UCH-1 (cell line): ENCODE measurements around a stretch of chr3.

GRCh38 chr3:124970299-124970948 lies 35.9 kb upstream of the MUC13 start:
- RRBS = 100% methylated on average over 2 of the region's 15 CpGs

- RRBS = 3% methylated on average over 2 of the region's 5 CpGs
Measured at GRCh38 chr3:125062731-125063199, 7.0 kb upstream of the HEG1 start.

DNA sequence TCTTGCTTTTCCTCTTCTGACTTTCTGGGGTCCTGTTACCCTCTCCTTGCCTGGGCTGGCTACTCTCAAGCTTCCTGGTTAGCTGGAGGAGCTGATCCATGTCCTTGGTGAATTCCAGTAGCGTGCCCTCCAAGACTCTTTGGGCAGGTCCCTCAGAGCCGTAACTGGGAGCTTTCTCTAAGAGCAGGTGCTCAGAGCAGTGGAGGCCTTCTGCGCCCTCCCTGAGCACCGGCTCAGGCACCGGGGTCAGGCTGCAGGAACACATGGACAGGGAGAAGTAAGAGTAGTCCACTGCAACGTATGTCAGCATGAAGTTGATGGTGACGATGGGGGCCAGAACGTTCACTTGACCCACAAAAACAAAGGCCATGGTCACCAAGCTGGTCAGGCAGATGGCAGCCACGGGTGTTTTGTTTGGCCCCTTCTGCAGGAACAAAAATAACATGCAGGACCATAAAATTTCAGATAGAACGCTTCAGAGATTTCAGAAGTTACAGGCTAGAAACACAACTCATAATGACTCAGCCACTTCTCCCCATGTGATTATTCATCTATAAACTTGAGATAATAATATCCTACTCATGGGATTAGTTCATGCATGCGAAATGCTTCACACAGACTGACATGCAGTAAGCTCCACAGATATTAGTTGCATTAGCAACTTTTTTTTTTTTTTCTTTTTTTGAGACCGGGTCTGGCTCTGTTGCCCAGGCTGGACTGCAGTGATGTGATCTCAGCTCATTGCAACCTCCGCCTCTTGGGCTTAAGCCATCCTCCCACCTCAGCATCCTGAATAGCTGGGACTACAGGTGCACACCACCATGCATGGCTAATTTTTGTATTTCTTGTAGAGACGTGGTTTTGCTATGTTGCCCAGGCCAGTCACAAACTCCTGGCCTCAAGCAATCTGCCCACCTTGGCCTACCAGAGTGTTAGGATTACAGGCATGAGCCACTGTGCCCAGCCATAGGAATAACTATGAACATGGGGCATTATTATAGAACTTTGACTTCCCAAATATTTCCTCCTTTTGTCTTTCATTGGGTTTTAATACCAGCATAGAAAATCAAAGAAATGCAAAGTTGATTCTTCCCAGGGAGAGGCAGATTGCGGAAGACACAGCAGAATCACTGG lies 52.3 kb upstream of the HEG1 start:
- RRBS = no CpG with 5 or more reads among the region's 15 CpGs

DNA sequence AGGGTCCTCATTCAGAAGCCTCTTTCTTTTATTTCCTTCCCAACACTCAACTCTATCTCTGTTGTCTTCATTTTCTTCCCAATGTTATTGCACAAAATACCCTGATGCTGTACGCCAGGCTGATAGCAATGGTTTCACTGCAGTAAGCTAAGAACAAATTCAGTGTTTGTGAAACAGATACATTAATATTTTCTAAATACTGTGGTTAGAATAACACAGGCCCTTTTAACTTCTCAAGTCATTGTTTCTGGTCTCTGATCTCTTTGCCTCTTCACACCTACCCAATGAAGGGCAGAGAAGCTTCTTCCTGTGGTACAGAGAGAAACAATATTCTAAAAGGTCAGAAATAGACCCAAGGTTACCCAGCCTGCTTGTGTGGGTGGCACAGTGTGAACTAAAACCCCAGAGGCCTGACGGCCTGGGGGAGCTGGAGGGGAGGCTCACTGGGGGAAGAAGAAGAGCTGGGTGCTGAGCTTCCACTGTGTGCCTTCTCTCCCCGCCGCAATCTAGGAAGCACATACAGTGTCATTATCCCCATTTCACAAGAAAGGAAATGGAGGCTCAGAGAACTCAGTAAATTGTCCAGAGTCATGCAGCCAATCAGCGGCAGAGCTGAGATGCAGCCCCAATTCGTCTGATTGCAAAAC lies 63.9 kb upstream of the HEG1 start:
- RRBS = no CpG with 5 or more reads among the region's 6 CpGs

DNA sequence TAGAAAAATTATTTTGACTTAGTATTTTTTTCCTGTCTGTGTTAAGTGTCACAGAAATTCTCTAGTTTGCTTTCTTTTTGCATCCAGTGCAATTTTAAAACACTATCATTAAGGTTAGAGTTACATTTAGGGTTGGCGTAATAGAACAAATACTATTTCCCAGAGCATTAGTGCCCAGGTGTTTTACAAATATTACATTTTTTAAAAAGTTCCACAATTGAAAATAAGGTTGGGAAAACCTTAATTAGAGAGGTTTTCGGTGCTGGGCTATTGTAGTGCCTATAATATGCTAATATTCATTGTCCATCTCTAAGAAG lies 68.9 kb upstream of the HEG1 start:
- RRBS = no CpG with 5 or more reads among the region's 2 CpGs

DNA sequence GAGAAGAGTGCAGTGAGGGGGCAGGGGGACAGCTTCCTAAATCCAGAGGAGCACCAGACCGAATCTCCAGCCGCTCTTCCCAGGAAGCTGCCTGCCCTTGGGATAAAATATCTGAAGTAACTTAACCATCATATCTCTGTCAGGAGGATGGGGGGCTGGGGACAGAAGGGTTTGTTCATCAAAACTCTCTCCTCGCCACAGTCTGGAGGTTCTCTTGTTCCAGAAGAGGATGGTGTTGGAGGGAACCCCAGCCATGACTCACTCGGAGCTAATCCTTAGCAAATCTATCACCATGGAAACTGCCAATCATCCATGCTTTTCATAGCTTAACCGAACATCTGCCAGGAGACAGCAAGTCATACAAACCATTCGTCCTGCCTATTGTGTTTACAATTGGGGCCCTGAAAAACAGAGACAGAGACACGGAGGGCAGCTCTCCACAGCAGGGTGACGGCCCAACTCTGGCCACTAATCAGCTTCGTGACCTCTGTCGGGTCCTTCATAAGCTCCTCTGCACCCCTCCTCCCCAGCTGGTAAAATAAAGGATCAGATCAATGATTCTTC lies 73.7 kb upstream of the HEG1 start:
- RRBS = no CpG with 5 or more reads among the region's 10 CpGs

GRCh38 chr3:125155782-125156393 lies 56.7 kb downstream of the SLC12A8 start:
- RRBS = no CpG with 5 or more reads among the region's 11 CpGs

GRCh38 chr3:125219189-125219996 lies 6.8 kb upstream of the SLC12A8 start:
- RRBS = no CpG with 5 or more reads among the region's 9 CpGs

GRCh38 chr3:125356286-125356647 lies 18.9 kb downstream of the ZNF148 start:
- RRBS = no CpG with 5 or more reads among the region's 1 CpG

DNA sequence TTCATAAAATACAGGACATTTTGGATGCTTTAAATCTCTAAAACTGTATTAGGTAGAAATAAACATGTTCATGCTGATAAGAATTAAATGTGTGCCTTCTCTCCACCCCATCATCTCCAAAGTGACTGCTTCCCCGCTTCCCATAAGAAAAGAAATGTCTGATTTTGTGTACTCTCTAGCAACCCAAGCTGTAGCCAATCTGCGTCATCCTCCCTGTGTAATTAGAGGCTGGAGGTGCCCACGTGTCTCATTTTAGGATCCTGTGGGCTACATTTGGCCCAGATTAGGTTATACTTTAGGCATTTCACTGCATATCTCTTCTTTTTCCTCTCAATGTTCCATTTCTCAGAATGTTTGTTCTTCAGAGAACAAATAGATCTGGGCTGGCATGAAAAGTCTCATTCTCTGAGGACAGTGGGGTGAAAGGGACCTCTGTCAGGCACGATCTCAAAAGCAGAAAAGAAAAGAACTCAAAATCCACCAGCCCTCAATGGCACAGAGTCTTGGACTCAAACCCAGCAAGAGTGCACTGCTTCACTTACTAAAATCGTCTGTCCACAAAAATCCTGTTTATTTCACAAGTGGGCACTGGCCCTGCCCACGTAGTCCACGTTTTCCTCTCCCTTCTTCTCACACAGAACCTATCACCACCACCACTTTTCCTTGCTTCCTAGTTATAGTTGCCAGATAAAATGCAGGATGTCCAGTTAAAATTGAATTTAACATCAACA lies 19.4 kb upstream of the ZNF148 start:
- RRBS = no CpG with 5 or more reads among the region's 7 CpGs

GRCh38 chr3:125547348-125547782 lies 27.4 kb upstream of the SNX4 start:
- RRBS = no CpG with 5 or more reads among the region's 2 CpGs

- RRBS = no CpG with 5 or more reads among the region's 9 CpGs
Measured at GRCh38 chr3:125551874-125552593, 32.0 kb upstream of the SNX4 start.

- RRBS = no CpG with 5 or more reads among the region's 8 CpGs
Measured at GRCh38 chr3:125647177-125648000, 52.1 kb upstream of the OSBPL11 start.

DNA sequence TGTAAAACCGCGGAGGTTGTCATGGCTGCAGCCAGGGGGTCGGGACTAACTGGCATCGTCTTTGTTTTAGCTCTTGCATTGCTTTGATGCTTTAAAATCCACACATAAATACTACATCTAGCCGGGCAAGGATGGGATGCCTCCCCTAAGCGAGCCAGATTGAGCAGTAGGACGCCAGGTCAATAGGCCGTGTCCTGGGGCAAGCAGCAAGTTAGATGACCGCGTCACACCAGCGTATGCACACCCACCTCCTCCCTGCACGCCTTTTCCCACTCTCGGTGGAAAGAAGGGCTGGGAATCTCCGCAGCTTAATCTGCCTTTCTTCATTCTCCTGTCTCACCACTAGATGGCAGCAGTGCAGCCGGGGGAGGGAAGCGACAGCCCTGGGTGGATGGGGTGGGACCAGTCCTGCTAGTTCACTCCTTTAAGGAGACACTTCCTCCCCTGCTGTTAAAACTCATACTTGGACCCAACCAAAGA lies 3.3 kb downstream of the ROPN1B start:
- RRBS = no CpG with 5 or more reads among the region's 16 CpGs

GRCh38 chr3:126133623-126134736 lies 46.4 kb downstream of the ALDH1L1 start:
- RRBS = no CpG with 5 or more reads among the region's 25 CpGs

GRCh38 chr3:126181309-126181689 lies 913 bp upstream of the ALDH1L1 start:
- RRBS = no CpG with 5 or more reads among the region's 6 CpGs

DNA sequence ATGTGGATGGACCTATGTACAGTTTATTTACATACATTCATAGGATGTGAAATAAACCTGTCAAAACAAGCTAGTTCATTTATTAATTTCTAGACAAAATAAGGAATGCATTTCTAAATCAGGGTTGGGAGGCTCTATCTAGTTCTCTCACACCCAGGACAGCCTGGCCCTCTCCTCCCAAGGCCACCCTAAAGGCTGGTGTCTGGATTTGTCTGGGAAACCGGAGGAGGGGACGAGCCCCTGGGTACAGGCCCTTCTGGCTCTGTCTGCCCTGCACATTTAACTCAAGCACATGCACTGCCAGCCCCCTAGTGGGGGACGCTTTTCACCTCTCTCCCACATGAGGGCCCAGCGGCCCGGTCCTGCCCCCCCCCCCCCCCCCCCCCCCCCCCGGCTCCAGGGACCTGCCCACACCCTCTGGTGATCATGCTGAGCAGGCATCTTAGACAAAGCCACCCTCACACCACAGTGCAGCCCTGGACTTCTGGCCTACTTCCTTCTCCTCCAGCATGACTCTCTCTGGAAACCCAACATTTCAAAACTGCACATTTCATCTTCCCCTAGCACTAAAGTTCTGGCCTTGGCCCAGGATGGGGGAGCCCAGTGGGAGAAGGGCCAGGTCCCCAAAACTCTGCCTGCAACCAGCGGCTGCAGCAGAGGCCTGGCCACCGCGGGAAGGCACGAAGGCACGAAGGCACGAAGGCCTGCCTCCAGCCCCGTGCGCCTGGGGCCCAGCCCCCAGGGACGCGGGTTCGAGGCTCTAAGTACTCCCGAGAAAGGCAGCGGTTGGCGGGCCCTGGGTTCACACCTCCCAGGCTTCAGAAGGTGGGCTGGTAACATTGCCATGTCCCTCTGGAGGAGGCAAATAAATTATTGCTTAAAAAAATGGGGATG lies 14.2 kb downstream of the KLF15 start:
- RRBS = no CpG with 5 or more reads among the region's 20 CpGs

GRCh38 chr3:126355475-126356309 lies 1.5 kb downstream of the KLF15 start:
- RRBS = 79% methylated on average over 10 of the region's 35 CpGs

DNA sequence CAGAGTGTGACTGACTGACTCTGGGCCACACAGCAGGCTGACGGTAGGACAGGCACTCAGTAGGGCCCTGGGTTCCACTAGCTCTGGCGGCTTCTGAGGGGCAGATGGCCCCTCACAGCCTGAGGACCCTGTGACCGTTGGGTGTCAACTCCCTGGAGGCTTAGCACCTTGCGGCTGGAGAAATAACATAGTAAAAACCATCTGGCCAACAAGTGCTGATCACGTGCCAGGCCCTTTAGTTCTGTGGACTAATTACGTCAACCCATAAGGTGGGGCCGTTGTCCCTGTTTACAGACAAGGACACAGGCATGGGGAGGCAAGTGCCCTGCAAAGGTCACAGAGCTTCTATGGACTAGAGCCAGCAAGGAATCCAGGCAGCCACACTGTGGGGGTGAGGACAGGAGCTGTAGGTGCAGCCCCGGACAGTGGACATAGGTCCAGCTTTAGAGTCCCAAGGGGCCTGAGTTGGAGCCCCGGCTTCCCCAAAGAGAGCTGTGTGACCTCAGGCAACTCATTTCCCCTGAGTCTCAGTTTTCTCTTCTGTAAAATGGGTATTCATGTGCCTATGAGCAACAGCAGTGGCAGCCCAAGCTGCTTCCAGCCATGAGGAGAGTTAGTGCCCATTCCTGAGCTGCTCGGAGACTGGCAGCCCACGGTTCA lies 13.7 kb downstream of the CHST13 start:
- RRBS = 55% methylated on average over 2 of the region's 11 CpGs

DNA sequence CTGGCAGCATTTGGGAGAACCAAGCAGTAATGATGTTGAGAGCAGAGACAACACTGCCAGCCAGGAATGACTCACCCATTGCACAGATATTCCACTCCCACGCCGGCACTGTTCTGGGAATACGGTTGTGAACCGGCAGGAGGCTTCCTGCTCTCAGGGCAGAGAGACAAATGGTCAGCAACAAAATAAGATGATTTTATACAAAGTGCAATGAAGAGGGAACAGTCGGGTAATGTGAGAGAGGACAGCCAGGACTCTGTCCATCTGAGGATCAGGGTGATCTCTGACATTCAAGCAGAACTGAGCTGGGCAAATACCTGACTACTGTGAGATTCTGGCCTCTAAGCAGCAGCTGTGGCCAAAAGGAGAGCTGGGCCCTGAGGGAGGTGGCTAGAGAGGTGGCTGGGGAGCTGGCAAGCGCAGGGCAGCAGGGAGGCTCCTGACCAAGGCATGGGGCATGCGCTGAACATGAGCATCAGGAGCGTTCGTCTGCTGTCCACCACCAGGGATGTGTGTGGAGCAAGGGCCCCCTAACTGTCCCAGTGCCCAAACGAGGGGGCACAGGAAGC lies 56.0 kb upstream of the PLXNA1 start:
- RRBS = no CpG with 5 or more reads among the region's 10 CpGs